Camera-type eye (tissue), 1 donor: ENCODE measurements around the gene APOL3.

DNA sequence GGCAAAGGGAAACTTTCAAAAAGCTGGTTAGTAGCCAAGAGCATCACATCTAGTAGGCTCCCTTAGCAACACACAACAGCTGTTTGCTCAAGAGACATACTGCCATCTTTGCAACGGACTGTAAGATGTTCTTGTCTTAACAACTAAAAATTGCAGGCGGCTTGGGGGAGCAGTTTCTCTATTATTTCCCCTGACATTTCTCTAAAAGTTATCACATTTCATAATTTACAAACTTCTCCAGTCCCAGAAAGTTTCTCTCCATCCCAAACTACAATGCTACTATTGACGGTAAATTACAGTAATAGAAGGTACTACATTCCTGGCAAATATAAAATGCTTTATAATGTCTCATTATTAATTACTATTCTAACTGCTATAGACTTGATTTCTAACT, 134.8 kb downstream of the RBFOX2 start:
- RAMPAGE, long total RNA: no peak

DNA sequence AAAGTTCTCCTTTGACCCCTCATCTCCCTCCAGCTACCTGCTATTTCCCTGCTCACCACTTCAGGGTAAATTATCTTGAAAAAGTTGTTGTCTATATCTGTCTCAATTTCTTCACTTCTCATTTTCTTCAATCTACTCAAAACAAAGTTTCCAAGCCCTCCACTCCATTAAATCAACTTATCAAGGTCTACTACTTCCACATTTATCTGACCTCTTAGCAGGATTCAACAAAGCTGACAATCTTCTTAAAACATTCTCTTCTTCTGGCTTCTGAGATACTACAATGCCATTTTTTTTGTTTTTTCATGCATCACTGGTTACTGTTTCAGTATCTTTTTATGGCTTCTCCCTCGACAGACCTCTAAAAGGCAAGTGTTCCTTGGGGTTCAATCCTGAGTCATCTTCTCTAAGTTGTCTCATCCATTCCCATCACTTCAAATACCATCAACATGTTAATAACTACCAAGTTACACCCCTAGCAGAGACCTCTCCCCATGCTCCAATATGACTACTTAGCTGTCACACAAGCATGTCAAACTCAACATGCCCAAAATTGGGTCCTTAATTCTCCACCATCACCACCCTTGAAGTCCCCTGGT, 125.5 kb downstream of the RBFOX2 start:
- RAMPAGE, long total RNA: no peak

DNA sequence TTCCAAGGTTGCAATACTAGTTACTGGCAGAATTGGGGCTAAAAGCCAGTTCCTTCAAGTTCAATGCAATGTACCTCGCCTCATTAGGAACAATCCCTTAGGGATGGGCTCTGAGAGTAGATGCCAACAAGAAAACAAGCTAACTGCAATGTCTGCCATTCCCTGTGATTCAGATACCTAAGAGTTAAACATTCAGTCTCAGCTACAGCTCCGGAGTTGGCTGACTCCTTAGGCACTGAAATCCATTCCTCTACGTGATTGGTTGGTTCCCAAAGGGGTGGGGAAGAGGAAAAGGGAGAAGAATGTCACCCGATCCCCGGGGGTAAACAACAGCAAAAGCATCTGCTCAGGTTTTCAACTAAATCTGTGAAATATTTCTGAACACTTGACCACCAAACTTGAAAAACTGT, 114.2 kb downstream of the RBFOX2 start:
- RAMPAGE, long total RNA: no peak

DNA sequence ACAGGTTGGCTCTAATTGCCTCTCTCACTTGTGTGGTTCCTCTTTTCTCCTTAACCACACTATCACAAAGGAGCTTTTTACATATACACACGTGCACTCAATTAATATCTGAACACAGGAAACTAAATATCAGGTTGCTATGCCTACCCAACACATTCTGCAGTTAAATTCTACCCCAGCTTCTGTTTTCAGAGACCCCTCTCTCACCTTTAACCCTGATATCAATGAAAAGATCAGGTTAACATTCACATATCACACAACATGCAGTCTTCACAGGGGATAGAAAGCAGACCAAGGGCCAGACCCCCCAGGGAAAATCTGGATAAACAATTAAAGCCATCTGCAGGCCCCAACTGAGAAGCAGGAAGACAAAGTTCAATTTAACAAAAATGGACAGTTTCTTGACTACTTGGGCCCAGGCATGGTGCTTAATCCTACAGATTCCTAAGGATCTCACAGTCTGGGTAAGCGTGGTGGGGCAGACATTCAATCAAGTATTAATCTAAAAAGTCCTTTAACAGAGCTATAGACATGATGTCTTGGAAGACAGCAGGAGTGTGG, 10.8 kb downstream of the RBFOX2 start:
- RAMPAGE, long total RNA: no peak

GRCh38 chr22:36029039-36029451, 421 bp upstream of the RBFOX2 start:
- RAMPAGE, long total RNA: no peak

DNA sequence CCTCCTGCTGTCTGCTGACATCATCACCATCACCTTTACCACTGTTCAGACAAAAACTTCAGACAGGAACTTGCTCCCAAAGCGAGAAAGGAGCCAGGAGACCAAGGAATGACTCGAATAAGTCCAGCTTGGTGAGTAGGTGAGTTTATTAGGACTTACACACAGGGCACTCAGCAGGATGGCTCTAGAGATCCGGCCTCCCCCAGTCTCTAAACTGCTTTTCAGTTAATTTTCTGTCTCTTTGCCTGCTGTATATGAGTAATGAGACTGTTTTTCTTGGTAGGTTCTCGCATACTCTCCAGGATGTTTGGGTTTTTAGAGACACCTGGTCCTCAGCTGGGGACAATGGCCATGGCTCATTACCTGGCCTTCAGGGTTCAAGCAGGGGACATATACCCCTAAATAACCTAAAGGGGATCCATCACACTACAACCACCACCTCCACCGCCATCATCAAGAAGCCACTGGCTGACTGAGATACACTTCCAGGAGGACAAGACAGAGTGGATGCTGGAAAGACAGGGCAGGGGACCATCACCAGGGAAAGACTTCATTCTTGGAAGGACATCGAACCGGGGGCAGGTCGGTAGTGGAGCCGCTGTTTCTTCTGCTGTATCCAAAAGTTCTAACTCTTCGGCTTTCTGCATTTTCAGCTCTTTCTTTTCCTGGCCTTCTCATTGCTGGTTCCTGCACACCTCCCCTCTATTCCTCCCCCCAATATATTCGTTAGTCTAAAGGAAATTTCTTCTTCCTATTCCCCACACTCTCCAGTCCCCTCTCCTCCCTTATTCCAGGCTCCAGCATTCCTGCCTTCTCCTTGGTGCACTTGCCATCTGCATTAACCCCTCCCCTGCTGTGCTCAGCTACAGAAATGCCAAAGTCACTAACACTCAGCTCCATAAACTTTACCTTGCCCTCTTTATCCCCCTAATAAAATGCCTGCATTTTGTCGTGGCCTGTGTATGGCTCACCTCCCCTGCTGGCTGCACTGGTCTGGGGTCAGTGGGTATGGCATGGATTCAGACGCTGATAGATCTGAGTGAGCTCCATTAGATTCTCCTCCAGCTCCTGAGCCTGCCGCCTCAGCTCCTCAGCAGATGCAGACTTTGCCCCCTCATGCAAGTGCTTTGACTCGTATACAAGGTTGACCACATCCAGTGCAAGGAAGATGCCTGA, 20.0 kb downstream of the APOL3 start:
- RAMPAGE, long total RNA: no peak

- RAMPAGE, long total RNA: no peak
Measured at GRCh38 chr22:36160330-36161030, at the start of gene APOL3. Gene APOL3 (minus strand): TSS chr22:36160755.

DNA sequence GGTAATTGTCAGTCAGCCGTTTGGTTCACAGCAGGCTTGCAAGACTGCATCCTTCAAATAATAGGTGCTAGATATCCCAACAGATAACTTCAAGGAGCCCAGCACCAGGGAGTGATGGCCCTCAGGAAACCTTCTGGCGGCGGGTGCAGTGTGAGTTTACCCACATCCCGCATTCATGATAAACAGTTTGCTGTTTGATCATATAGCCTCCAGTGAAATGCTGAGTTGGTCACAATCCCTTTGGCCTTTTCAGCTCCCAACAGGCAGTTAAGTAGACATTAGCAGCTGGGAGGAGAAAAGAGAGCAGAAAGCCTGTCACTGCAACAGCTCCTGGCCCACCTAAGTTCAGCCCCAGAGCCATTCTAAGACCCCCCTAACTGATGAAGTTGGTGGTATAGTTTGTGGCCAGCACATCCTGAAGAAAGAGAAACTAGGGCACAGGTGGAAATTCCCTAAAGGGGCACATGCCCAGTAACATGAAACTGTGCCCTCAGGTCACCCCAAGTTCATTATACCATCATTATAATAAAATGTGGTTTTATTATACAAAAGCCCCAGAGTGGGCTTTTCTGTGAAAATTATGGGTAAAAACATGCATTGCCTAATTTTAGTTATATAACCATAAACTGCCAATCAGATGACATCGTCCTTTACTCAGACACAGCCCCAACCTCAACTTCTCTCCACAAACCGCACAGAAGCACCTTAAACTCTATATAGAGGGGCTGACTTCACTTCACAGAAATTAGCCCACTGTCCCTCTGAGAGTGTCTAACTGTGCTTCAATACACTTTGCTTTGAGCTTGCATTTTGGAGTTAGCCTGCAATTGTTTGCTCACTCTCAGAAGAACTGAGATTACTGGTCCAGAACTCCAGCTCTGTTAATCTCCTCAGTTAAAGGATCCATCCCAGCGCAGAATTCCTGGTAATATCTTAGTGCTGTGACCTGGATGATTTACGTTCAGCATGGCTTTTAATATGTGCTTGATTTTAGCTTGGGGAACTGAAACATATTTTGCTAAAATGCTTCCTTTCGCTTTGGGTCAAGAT, 1.6 kb upstream of the APOL3 start:
- RAMPAGE, long total RNA: no peak

DNA sequence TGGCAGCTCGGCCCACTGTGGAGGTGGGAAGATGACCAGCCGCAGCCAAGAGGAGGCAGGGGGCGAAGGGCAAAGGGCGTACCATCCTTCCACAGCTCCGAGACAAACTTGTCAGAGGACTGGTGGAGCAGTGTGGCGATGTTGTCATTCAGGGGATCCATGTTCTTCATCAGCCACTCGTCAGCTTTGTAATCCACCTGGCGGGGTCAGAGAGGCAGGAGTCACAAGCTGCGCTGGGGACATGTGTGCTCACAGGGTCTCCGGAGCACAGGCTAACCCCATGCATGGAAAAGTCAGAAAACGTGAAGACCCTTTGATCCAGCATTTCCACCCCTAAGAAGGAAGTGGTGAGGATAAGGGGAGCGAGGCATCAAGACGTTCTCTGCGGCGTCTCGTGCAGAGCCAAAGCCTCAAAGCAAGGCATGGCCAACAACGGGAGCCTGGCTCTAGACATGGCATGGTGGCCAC, 56.3 kb downstream of the APOL1 start:
- RAMPAGE, long total RNA: no peak

DNA sequence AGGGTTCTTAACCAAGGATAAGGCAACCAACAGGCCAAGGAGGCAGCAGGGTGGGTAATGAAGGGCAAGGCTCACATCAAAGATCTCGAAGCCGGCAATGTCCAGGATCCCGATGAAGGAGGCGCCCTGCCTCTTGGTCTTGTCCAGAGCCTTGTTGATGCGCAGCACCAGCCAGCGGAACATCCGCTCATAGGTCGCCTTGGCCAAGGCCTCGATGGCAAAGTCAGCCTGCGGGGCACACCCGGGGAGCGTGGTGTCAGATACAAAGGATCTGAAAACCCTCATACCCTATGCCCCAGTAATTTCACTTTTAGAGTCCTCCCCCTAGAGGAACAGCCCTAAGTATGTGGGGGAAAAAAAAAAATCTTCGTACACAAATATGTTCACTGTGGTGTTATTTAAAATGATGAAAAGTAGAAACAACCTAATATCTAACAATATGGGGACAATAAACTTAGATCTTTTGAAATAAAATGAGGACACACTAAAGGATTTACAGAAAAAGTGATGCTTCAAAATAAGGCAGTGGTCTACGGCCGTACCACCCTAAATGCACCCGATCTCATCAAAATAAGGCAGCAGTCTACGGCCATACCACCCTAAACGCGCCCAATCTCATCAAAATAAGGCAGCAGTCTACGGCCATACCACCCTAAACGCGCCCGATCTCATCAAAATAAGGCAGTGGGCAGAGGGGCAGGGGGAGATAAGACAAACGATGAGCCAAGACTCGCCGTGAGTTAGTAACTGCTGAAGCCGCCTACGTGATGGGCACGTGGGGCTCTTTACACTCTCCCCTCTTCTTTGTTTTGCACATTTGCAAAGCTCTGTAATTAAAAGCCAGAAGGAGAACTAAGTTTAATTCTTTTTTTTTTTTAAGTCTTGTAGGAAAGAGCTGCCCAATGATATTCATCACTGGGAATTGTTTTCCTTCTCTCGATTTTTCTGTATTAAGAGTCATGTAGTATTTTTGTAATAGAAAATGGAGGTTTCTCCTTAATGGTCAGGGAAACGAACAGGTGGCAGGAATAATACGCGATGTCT, 63.8 kb downstream of the APOL1 start:
- RAMPAGE, long total RNA: no peak

GRCh38 chr22:36323208-36323748, 64.5 kb downstream of the MYH9 start:
- RAMPAGE, long total RNA: no peak

GRCh38 chr22:36333658-36334004, 54.1 kb downstream of the MYH9 start:
- RAMPAGE, long total RNA: no peak

- RAMPAGE, long total RNA: no peak
Measured at GRCh38 chr22:36342812-36343969, 44.6 kb downstream of the MYH9 start.

DNA sequence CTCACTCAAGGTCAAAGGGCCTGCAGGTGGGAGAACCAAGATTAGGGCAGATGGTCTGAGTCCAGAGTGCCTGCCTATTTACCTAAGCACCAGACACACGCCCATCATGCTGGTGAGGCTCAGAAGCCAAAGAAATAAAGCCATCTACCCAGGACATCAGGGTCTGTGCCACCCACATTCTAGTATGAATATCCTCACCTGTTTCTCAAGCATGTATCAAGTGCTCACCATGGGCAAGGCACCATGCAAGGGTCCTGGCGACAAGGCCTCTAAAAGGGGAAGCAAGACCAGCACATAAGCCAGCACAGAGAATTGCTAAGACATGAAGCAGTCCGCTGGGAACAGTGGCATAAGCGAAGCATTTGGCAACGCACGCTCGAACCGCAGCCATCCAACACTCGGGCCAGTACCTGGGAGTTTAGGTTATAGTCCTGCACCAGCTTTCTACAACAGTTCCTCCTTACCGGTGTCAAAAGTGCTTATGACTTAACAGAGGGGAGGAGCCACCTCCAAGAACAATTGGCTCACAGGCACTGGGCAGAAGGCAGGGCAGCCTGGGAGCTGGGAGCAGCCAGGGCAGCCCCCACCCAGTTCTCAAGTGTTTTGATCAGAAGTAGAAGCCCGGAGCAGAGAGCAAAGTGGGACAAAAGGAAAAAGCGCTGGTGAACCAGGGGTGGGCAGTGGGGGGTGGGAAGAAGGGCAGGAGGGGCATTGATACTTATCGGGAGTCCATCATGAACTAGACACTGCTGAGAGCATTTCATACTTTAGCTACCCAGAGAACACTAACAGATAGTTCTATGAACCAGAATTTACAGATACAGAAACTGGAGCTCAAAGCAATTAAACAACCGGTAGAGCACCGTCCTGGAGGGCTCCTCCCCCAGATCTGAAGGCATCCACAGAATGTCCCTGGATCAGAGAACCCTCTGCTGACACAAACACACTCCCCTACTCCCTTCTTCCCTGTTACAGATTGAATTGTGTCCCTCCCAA, 17.3 kb downstream of the MYH9 start:
- RAMPAGE, long total RNA: no peak

GRCh38 chr22:36374534-36375181, 13.1 kb downstream of the MYH9 start:
- RAMPAGE, long total RNA: no peak

GRCh38 chr22:36375182-36375729, 12.5 kb downstream of the MYH9 start:
- RAMPAGE, long total RNA: no peak

- RAMPAGE, long total RNA: no peak
Measured at GRCh38 chr22:36386298-36387301, 1.2 kb downstream of the MYH9 start.

DNA sequence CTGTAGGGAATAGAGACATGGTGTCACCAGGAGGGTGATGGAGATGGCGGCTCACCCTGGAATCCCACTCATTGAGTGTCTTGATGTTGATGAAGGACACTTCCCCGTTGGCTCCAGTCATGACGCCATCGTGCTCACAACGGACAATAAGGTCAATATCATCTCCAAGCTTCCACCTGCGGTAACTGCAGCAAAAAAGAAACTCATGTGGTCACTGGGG, 9.5 kb upstream of the FOXRED2 start:
- RAMPAGE, long total RNA: no peak

DNA sequence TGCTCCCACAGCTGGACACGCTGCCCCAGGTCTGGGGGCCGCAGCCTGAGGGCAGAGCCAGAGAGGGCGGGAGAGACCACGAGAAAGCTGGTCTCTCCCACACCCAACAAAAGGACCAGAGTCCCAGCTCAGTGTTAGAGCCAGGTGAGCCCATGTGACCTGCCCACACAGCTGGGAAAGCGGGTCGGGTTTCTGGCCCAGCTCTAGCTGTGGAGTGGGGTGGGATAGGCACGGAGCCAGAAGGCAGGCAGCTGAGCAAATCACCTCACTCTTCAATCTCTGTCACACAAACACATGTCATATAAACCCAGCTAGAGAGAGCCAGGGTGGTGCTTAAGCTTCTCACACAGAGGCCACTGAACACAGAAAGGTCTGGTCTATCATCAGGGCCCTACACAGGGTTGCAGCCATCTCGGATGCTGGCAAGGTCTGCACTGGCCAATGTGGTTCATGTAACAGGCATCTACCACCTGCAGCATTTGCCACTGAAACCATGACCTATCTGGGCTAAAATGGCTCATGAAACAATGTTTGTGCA, 7.8 kb upstream of the EIF3D start:
- RAMPAGE, long total RNA: no peak

- RAMPAGE, long total RNA: no peak
Measured at GRCh38 chr22:36702668-36703372, 732 bp downstream of the CACNG2 start.